GM12878 (cell line): Measurements from ENCODE around the genes OR8J1, OR5AK2 and LRRC55.

DNA sequence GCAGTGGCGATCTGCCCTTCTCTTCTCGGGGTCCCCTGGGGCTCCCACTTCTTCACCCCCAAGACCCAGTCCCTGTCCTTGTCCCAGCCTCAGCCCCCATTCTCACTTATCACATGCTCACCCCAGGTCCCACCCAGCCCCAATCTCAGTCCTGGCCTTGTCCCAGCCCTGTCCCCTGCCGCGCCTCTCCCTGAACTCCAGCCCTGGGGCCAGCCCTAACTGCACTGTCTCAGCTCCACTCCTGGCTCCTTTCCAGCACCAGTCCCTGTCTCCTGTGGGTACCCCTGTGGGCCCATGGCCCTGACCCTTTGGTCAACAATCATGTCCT lies 902 bp downstream of the SPI1 start:
- RAMPAGE, long total RNA = no peak
- RRBS, 2 experiments = no CpG with 5 or more reads among the region's 4 CpGs
CAGE:
- cytosol, long polyA minus RNA = no peak
- cytosol, long polyA plus RNA = no peak
- long polyA plus RNA = no peak
- nucleolus, long total RNA = no peak
- nucleus, long polyA plus RNA = no peak
- nucleus, long total RNA = no peak

DNA sequence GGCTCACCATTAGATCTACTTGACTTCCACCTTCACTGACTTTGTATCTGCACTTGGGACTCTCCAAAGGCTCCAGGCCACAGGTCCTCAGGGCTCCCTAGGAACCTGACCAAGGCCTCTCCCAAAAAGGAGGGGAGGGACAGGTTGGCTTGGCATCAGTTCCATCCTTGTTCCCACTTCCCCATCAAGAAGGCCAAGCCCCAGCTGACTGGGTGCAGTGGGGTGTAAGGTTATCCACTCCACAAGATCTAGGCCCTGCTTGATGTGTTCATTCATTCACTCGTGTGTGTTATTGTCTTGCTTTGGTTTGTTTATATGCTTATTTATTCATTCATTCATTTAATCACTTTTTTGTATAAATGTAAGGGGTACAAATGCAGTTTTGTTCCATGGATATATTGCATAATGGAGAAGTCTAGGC lies 2.4 kb upstream of the SPI1 start:
- RAMPAGE, long total RNA = no peak
- RRBS, 2 experiments = no CpG with 5 or more reads among the region's 1 CpG
CAGE:
- cytosol, long polyA minus RNA = no peak
- cytosol, long polyA plus RNA = no peak
- long polyA plus RNA = no peak
- nucleolus, long total RNA = no peak
- nucleus, long polyA plus RNA = no peak
- nucleus, long total RNA = no peak

GRCh38 chr11:47431396-47431796 lies 5.2 kb upstream of the PSMC3 start:
- RAMPAGE, long total RNA = no peak
- RRBS, 2 experiments = no CpG with 5 or more reads among the region's 2 CpGs
CAGE:
- cytosol, long polyA minus RNA = no peak
- cytosol, long polyA plus RNA = no peak
- long polyA plus RNA = no peak
- nucleolus, long total RNA = no peak
- nucleus, long polyA plus RNA = no peak
- nucleus, long total RNA = no peak

GRCh38 chr11:47464411-47465076 lies 15.6 kb upstream of the RAPSN start:
- RAMPAGE, long total RNA = no peak
- RRBS, 2 experiments = no CpG with 5 or more reads among the region's 9 CpGs
CAGE:
- cytosol, long polyA minus RNA = no peak
- cytosol, long polyA plus RNA = no peak
- long polyA plus RNA = no peak
- nucleolus, long total RNA = no peak
- nucleus, long polyA plus RNA = no peak
- nucleus, long total RNA = no peak

DNA sequence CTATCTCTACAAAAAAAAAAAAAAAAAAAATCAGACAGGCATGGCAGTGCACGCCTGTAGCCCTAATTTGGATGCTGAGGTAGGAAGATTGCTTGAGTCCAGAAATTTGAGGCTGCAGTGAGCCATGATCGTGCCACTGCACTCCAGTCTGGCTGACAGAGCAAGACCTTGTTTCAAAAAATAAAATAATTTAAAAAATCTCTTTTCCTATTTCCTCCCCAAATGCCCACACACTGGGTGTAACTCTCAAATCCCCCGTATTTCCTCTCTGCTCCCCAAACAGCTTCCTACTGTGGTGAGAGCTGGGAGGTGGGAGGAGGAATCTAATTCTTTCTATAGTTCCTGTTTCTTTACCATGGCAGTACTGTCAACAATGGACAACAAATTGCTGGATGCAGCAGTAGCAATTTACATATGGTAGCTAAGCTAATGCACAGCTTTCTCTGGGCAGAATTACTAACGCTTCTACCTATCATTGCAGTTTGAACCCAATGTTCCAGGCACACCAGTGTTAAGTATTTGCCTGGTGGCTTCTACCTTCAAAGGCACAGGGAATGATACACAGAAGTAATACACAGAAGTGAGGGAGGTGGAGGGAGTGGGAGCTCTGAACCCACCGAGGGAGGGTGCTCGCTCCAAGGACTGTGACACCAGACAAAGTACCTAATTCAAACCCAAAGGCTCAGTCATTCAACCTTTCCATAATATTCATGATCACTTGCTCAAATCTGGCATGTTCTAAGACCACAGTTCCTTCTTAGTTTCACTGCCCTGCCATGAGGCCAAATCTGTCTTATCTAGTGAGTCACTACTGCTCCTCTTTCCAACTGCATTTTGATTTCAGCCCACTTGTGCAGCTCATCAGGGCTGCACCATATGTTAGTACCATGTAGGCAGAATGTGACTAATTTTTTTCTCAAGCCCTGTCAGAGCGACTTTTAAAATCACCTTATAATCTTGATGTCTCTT lies 38.0 kb downstream of the CELF1 start:
- RAMPAGE, long total RNA = no peak
- RRBS, 2 experiments = no CpG with 5 or more reads among the region's 7 CpGs
CAGE:
- cytosol, long polyA minus RNA = no peak
- cytosol, long polyA plus RNA = no peak
- long polyA plus RNA = no peak
- nucleolus, long total RNA = no peak
- nucleus, long polyA plus RNA = no peak
- nucleus, long total RNA = no peak

- RAMPAGE, long total RNA = no peak
- RRBS, 2 experiments = no CpG with 5 or more reads among the region's 22 CpGs
CAGE:
- cytosol, long polyA minus RNA = no peak
- cytosol, long polyA plus RNA = no peak
- long polyA plus RNA = no peak
- nucleolus, long total RNA = no peak
- nucleus, long polyA plus RNA = no peak
- nucleus, long total RNA = no peak
Measured at GRCh38 chr11:47587134-47588473, 1.1 kb downstream of the FAM180B start.

DNA sequence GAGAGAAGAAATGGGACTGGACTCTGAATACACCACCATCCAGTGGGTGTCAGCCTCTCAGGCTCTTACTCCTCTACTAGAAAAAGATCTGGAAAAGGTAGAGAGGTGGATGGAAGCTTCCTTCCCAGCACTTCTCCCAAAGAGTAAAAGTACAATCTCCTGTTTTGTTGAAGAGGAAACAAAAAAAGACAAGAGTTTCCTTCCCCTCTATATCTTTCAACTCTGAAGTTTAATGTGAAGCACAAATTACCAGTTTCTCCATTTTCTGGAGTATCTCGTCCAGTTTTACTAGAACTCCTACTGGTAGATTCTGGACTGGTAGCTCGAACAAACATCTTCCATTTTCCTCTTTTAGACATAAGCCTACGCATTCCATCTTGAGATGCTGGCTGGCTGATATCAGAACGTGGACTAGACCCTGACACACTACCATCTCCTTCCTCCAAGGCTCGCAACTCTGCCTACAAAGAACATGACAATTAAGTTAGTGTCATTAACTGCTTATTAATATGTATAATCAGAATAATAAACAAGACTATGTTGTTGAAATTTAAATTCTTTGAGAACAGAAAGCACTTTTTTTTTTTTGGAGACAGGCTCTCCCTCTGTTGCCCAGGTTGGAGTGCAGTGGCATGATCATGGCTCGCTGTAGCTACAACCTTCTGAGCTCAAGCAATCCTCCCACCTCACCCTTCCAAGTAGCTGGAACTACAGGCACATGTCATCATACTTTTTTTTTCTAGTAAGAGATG lies 23.3 kb downstream of the FNBP4 start:
- RAMPAGE, long total RNA = no peak
- RRBS, 2 experiments = no CpG with 5 or more reads among the region's 6 CpGs
CAGE:
- cytosol, long polyA minus RNA = no peak
- cytosol, long polyA plus RNA = no peak
- long polyA plus RNA = no peak
- nucleolus, long total RNA = no peak
- nucleus, long polyA plus RNA = no peak
- nucleus, long total RNA = no peak

DNA sequence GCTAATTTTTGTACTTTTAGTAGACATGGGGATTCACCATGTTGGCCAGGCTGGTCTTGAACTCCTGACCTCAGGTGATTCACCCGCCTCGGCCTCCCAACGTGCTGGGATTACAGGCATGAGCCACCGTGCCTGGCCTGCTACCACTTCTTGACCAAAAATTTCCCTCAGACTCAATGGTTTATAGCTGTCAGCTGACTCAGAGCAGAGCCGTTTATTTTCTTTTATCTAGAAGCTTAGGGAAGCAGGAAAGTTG lies 56.3 kb upstream of the PTPRJ start:
- RAMPAGE, long total RNA = no peak
- RRBS, 2 experiments = no CpG with 5 or more reads among the region's 5 CpGs
CAGE:
- cytosol, long polyA minus RNA = no peak
- cytosol, long polyA plus RNA = no peak
- long polyA plus RNA = no peak
- nucleolus, long total RNA = no peak
- nucleus, long polyA plus RNA = no peak
- nucleus, long total RNA = no peak

- RAMPAGE, long total RNA = no peak
- RRBS, 2 experiments = no CpG with 5 or more reads among the region's 3 CpGs
CAGE:
- cytosol, long polyA minus RNA = no peak
- cytosol, long polyA plus RNA = no peak
- long polyA plus RNA = no peak
- nucleolus, long total RNA = no peak
- nucleus, long polyA plus RNA = no peak
- nucleus, long total RNA = no peak
Measured at GRCh38 chr11:47947354-47947587, 33.1 kb upstream of the PTPRJ start.

DNA sequence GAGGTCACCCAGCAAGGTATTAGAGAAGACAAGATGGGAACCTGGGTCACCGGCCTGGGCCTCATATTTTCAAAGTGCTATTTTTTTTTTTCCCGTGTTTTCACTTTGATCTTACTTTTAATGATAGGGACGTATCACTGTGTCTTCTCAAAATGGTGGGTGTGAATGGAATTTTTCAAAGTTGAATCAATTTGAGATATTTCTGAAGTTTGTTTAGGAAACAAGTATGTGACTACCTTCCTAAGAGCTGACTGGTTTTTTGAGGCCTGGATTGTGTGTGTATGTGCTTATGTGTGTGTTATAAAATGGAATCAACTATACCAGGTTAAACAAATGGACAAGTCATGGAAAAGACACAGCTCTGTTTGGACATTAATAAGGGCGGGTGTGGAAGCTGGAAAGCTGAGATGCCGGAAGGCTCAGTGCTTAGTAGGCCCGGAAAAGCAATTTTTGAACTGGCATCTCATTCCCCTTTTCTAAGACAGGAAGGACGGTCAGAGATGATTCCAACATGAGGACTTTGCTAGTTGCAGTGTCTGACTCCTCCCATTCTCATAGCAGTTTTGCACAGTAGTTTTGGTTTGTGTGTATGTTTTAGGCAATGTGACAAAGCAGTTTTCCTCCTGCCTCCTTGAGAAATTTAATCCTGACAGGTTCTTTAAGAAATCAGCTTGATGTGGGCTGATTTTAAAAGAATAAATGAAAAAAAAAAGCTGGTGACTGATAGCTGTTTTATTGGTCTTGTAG lies 2.9 kb downstream of the PTPRJ start:
- RAMPAGE, long total RNA = no peak
- RRBS, 2 experiments = no CpG with 5 or more reads among the region's 7 CpGs
CAGE:
- cytosol, long polyA minus RNA = no peak
- cytosol, long polyA plus RNA = no peak
- long polyA plus RNA = no peak
- nucleolus, long total RNA = no peak
- nucleus, long polyA plus RNA = no peak
- nucleus, long total RNA = no peak

- RAMPAGE, long total RNA = no peak
- RRBS, 2 experiments = no CpG with 5 or more reads among the region's 10 CpGs
CAGE:
- cytosol, long polyA minus RNA = no peak
- cytosol, long polyA plus RNA = no peak
- long polyA plus RNA = no peak
- nucleolus, long total RNA = no peak
- nucleus, long polyA plus RNA = no peak
- nucleus, long total RNA = no peak
Measured at GRCh38 chr11:47991235-47991868, 11.0 kb downstream of the PTPRJ start.

GRCh38 chr11:48049729-48050236 lies 69.4 kb downstream of the PTPRJ start:
- RAMPAGE, long total RNA = no peak
- RRBS, 2 experiments = no CpG with 5 or more reads among the region's 5 CpGs
CAGE:
- cytosol, long polyA minus RNA = no peak
- cytosol, long polyA plus RNA = no peak
- long polyA plus RNA = no peak
- nucleolus, long total RNA = no peak
- nucleus, long polyA plus RNA = no peak
- nucleus, long total RNA = no peak

DNA sequence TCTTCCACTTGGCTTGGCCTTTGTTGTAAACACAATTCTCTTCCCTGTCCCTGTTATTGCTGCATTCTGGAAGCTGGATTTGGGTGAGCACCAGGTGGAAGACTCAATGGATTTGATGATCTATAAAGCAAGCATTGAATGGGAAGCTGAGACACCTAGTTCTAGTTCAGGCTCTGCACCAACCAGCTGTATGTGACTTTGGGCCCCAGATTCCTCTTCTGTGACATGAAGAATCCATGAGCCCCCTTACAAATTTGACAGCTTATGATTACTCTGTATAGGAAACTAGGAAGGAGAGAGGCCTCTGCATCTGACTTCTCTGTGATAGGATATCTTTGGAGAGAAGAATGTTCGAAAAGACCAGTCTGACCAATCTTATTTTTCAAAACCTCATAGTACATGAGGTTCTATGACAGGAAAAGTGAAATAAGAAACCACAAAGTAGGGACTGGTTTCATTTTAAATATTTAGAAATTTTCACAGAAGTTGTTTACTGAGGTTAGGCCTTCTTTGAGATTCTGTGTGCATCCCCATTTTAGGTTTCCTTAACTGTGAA lies 2.2 kb upstream of the OR4X1 start:
- RAMPAGE, long total RNA = no peak
- RRBS, 2 experiments = no CpG with 5 or more reads among the region's 1 CpG
CAGE:
- cytosol, long polyA minus RNA = no peak
- cytosol, long polyA plus RNA = no peak
- long polyA plus RNA = no peak
- nucleolus, long total RNA = no peak
- nucleus, long polyA plus RNA = no peak
- nucleus, long total RNA = no peak

- RAMPAGE, long total RNA = no peak
- RRBS, 2 experiments = no CpG with 5 or more reads among the region's 5 CpGs
CAGE:
- cytosol, long polyA minus RNA = no peak
- cytosol, long polyA plus RNA = no peak
- long polyA plus RNA = no peak
- nucleolus, long total RNA = no peak
- nucleus, long polyA plus RNA = no peak
- nucleus, long total RNA = no peak
Measured at GRCh38 chr11:54537454-54537670, 66.4 kb downstream of the OR4C46 start.

GRCh38 chr11:56354096-56354396 lies at the start of gene OR8J1:
Gene OR8J1 (plus strand): TSS chr11:56354291.
- RAMPAGE, long total RNA = no peak
- RRBS, 2 experiments = no CpG with 5 or more reads among the region's 1 CpG
CAGE:
- cytosol, long polyA minus RNA = no peak
- cytosol, long polyA plus RNA = no peak
- long polyA plus RNA = no peak
- nucleolus, long total RNA = no peak
- nucleus, long polyA plus RNA = no peak
- nucleus, long total RNA = no peak

- RAMPAGE, long total RNA = no peak
- RRBS, 2 experiments = no CpG with 5 or more reads among the region's 1 CpG
CAGE:
- cytosol, long polyA minus RNA = no peak
- cytosol, long polyA plus RNA = no peak
- long polyA plus RNA = no peak
- nucleolus, long total RNA = no peak
- nucleus, long polyA plus RNA = no peak
- nucleus, long total RNA = no peak
Measured at GRCh38 chr11:56988727-56989195, at the start of gene OR5AK2. Gene OR5AK2 (plus strand): TSS chr11:56988914.

GRCh38 chr11:57181637-57182104 lies at the start of gene LRRC55:
Gene LRRC55 (plus strand): TSS chr11:57181953.
- RAMPAGE, long total RNA = no peak
- RRBS, 2 experiments = 14 to 57% methylated on average over 1 to 2 of the region's 6 CpGs
CAGE:
- cytosol, long polyA minus RNA = no peak
- cytosol, long polyA plus RNA = no peak
- long polyA plus RNA = no peak
- nucleolus, long total RNA = no peak
- nucleus, long polyA plus RNA = no peak
- nucleus, long total RNA = no peak

GRCh38 chr11:57213070-57214065 lies 23.7 kb downstream of the APLNR start:
- RAMPAGE, long total RNA = no peak
- RRBS, 2 experiments = no CpG with 5 or more reads among the region's 12 CpGs
CAGE:
- cytosol, long polyA minus RNA = no peak
- cytosol, long polyA plus RNA = no peak
- long polyA plus RNA = no peak
- nucleolus, long total RNA = no peak
- nucleus, long polyA plus RNA = no peak
- nucleus, long total RNA = no peak

GRCh38 chr11:57275625-57276038 lies 38.6 kb upstream of the APLNR start:
- RAMPAGE, long total RNA = no peak
- RRBS, 2 experiments = no CpG with 5 or more reads among the region's 3 CpGs
CAGE:
- cytosol, long polyA minus RNA = no peak
- cytosol, long polyA plus RNA = no peak
- long polyA plus RNA = no peak
- nucleolus, long total RNA = no peak
- nucleus, long polyA plus RNA = no peak
- nucleus, long total RNA = no peak

DNA sequence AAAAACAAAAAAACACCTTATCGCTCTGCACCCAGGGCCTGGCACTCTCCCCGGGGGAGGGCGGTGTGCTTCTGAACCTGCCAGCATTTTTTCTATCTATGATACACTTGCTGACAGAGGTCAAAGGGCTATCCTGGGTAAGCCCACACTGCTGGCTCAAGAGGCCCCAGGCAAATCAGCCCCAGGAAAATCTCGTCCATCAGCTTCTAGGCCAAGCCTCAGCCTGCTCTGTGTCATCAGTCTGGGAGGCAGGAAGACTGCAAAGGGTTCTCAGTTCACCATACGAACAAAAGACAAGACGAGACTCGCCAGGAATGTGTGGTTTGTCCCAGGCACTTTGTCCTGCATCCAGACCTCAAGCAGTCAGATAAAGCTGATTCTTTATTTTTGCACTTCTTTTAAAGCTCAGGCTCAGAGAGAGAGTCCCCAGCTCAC lies 31.8 kb downstream of the TNKS1BP1 start:
- RAMPAGE, long total RNA = no peak
- RRBS, 2 experiments = no CpG with 5 or more reads among the region's 7 CpGs
CAGE:
- cytosol, long polyA minus RNA = no peak
- cytosol, long polyA plus RNA = no peak
- long polyA plus RNA = no peak
- nucleolus, long total RNA = no peak
- nucleus, long polyA plus RNA = no peak
- nucleus, long total RNA = no peak